NT2/D1 (cell line): ENCODE measurements around a stretch of chr2.

GRCh38 chr2:43071157-43071583 is 155.2 kb downstream of the ZFP36L2 start:
- RRBS, 2 experiments: no CpG with 5 or more reads among the region's 6 CpGs

DNA sequence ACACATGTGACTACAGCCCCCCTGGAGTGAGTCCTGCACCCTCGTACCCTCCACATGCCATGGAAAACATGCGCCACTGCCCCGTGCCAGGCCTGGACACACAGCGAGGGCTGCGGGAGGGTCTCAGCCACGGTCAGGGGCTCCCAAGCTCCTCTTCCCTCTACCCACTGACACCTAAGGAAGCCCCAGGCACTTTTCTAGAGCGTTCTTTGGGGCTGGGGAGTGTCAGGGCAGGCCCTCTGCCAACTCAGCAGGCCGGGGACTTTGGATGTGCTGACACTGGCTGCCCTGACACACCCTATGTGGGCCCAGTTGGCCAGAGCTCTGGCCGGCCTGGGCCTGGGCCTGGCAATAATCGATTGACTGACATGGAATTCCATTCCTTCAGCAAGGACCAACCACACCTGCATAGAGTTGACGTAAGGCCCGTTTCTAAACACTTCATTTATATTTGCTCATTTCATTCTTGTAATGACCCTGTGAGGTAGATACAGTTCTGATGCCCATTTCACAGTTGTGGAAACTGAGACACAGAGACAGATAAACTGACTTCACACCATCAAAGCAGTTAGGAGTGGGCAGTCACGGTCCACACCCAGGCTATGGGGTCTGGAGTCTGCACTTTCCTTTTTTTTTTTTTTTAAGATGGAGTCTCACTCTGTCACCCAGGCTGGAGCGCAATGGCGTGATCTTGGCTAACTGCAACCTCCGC is 70.4 kb downstream of the ZFP36L2 start:
- RRBS, 2 experiments: 67% methylated on average over 1 of the region's 16 CpGs; no CpG with 5 or more reads in 1 of the 2 experiments

DNA sequence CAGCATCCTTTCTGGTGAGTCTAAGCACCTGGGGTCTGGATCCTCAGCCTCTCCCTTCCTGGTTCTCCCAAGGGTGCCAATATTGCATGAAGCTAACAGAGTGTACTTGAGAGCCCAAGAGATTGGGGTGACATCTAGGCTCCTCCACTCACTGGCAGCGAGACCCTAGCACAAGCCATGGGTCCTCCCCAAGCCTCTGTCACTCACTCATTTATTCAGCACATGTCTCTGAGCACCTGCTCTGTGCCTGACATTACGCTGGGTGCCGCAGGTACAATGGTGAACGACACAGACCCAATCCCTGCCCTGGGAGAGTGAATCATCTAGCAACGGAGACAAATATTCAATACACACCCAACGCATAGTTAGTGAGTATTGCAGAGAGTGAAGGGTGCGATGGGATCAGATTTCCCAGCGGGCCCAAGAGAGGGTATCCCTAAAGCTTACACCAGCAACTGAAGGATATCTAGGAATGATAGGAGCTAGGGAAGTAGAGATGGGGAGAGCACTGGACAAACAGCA is 45.6 kb downstream of the ZFP36L2 start:
- RRBS, 2 experiments: no CpG with 5 or more reads among the region's 8 CpGs

DNA sequence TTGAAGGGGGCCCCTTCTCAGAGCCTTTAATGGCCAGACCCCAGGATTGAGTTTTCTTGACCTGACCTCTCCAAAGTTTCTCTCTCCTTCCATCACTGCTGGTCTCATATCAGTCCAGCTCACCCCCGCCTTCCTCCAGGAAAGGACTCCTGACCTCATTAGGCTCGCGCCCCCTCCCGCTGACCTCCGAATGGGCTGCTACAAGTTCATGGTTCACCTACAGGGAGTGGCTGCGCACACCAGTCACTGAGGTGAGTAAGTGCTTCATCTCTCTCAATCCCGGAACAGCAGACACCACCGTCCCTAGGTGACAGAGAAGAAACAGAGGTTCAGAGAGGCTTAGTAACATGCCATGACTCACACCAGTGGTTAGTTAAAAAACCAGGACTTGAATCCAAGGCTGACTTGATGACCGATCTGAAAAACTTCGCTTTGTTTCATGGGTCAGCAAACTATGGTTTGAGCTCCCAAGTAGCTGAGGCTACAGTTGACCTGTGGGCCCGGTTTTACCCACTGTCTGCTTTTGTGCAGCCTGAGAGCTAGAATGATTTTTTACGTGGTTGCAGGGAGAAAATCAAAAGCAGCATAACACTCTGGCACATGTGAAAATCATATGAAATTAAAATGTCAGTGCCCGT is 42.0 kb downstream of the ZFP36L2 start:
- RRBS, 2 experiments: no CpG with 5 or more reads among the region's 13 CpGs

DNA sequence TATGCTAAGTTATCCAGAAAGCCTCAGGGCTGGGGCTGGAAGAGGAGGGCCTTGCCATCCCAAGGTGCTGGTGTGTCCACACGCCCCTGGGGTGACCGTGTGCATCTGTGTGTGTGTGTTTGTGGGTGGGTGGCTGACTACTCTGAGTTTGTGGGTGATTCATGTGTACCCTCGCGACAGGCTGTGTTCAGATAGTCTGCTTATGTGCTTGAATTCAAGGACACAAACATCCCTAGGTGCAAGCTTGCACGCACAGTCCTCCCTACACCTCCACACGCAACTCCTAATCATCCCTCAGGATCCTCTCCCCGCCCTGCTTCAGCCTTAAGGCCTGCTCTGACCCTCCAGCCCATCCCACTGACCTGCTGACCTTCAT is 33.2 kb downstream of the ZFP36L2 start:
- RRBS, 2 experiments: no CpG with 5 or more reads among the region's 7 CpGs

DNA sequence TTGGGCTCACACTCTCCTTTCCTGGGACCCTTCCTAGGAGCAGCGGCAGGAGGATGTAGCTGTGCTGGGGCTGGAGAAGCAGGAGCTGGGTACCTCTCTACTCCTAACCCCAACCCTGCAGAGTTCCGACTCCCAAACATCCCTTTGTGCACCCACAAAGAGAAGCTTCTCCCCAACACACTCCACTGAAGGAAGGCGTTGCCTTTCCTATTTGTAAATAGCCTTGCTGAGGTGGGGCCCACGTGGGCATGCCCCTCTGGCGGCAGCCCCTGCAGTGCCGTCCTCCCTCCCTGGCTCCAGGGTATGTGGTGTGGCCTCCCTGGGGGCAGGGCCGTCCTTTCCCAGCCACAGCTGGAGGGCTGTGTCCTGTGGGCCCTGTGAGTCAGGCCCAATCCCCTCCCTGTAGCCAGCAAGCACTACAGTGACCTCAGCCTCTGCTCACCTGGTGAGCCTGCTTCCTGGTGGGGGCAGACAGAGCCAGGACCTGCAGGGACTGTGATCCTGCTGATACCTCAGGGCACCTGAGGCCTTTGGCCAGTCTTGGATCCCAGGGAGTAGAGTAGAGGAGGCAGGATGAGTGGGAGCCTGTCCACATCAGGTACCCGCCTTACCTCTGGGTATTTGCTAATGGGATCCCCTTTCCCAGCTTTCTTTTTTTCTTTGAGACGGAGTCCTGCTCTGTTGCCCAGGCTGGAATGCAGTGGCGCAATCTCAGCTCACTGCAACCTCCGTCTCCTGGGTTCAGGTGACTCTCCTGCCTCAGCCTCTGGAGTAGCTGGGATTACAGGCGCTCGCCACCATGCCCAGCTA is 26.5 kb downstream of the ZFP36L2 start:
- RRBS, 2 experiments: no CpG with 5 or more reads among the region's 13 CpGs

DNA sequence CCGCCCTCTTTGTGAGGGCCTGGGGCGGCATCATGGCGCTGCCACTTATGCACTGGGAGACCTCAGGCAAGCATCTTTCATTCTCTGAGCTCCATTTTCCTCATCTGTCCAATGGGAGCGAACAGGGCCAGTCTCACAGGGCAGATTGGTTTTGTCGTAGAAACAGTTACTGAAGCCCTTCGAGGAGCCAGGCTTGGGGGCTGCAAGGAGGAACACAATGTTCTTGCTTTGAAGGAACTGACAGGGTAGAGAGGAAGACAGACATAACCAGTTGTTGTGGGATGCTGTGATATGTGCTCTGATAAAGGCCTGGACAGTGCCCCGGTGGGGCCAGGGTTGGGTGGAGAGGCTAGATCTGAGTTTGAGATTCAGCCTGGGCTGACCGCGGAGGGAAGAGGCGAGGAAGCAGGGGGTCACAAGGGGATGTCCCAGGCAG is 14.1 kb downstream of the ZFP36L2 start:
- RRBS, 2 experiments: no CpG with 5 or more reads among the region's 10 CpGs

GRCh38 chr2:43217457-43218162 is 8.8 kb downstream of the ZFP36L2 start:
- RRBS, 2 experiments: 0 to 5% methylated on average over 1 of the region's 10 CpGs

DNA sequence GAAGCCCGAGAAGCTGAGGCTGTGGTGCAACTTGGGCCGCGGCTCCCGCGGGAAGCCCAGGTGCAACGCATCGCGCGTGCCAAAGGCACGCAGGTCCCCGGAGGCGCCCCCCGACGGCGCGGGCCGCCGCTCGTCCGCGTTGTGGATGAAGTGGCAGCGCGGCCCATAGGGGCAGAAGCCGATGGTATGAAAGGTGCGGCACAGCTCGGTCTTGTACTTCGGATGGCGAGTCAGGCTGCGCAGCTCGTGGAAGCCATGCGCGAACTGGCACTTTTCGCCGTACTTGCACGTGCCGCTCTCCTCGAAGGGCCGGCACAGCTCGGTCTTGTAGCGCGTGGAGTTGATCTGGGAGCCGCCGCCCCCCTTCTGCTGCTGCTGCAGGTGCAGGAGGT is 1.4 kb downstream of the ZFP36L2 start:
- RRBS, 2 experiments: 10% methylated on average over 4 of the region's 43 CpGs; no CpG with 5 or more reads in 1 of the 2 experiments

DNA sequence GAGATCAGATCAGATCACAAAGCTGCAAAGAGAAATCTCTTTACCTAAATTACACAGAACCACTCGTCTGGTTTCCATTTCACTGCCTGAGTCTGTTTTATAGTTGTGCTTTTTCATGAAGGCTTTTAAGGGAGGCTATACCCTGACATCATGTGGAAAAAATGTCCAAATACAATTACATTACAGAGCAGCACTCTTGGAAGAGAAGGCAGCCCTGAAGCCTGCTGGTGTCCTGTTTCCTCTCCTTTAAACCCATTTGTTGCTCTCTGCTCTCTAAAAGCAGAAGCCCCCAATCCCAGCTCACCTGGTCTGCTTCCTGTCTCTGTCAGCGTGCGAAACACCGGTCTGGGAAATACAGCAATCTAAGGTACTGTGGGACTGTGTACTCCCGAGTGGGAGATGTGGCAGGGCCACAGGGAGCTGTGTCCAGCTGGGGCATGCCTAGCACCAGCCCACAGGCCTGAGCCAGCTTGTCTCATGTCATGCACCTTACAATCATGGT is 24.9 kb upstream of the ZFP36L2 start:
- RRBS, 2 experiments: no CpG with 5 or more reads among the region's 5 CpGs

DNA sequence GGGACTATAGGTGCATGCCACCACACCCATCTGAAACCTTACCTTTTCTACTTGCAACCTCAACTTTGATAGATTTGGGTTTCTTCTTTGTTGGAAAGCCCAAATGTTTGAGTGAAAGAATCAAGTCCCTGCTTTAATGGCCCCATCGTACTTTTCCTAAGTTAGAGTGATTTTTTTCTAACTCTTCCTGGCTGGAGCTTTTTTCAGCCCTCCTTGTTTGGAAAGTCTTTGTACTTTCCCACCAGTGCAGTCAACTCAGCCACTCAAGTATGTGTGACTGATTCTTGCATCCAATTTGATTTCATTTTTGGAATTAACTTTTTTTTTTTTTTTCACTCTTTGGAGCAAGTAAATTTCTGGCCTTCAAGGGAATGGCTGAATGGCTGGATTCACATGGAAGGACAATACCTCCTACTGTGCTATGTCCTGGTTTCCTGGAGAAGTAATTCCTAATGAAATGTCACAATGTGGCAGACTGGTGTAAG is 75.8 kb upstream of the ZFP36L2 start:
- RRBS, 2 experiments: no CpG with 5 or more reads among the region's 1 CpG

DNA sequence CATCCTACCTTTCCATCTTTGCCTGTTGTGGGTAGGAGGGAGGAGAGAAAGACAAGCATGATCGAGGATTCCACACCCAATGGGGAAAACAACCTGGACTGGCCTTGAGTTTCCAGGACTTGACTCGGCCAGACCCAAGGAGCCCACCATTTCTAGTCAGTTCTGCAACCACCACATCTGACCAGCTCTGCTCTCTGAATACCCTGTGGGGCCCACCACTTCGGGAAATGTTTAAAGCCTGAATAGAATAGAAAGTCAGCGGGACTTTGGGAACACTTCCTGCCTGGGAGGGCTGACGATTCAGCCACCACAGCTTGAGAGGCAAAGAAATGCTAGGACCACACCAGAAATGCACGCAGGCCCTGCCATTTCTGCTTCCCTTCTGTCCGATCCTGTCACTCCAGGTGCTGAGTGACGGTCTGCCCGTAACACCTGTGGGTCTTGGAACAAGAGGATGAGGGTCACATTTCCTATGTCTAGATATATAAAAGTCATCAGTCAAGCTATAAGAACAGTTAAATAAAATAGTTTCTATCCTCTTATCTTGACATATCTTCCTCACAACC is 1.4 kb downstream of the ABCG8 start:
- RRBS, 2 experiments: no CpG with 5 or more reads among the region's 9 CpGs

- RRBS, 2 experiments: no CpG with 5 or more reads among the region's 8 CpGs
These were observed 3.5 kb downstream of the ABCG8 start for GRCh38 chr2:43842252-43842775.

DNA sequence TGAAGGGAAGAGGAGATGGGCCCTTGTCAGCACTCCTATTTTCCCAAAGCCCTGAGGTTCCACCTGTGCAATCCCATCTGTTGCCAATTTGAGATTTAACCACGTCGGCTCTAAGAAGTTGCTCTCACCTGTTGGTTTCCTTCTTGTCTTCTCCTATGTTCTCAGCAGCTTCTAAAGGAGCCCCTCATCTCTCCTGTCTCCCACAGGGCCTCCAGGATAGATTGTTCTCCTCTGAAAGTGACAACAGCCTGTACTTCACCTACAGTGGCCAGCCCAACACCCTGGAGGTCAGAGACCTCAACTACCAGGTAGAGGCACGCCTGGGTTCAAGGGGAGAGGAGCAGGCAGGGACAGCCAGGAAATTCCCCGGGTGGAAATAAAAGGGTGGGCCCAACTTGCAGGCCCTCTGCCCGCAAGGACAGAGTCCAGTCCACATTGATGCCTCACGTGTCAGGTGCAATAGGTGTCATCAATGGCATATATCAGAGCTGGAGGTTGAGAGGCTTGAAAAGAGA is 5.6 kb downstream of the ABCG8 start:
- RRBS, 2 experiments: no CpG with 5 or more reads among the region's 6 CpGs

DNA sequence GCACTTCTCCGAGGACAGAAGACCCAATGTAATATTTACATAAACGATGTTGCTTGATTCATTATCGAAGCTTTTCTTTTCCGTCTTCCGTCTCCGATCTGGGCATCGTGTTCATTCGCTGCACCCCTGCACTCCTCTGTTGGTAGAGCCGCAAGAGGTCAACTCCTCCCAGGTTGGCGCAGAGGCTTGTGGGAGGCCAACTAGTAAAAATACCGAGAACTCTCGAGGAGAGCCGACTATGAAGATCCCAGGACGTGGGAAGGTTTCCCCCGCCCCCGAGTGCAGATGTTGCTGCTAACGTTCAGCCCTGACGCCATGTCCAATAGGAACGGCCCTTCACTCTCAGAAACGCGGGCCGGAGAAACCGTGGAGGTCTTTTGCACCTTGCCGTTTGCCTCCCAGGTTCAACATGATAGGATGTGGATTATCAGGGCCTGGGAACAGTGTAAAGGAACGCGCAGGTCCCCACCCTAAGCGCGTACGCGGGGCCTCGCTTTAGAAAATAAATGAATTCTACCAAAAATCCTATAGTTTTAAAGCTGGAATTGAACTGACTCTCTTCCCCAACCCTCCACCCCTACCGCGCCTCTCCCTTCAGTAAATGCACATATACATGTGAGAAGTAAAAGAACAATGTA is 431 bp upstream of the LRPPRC start:
- RRBS, 2 experiments: no CpG with 5 or more reads among the region's 33 CpGs

DNA sequence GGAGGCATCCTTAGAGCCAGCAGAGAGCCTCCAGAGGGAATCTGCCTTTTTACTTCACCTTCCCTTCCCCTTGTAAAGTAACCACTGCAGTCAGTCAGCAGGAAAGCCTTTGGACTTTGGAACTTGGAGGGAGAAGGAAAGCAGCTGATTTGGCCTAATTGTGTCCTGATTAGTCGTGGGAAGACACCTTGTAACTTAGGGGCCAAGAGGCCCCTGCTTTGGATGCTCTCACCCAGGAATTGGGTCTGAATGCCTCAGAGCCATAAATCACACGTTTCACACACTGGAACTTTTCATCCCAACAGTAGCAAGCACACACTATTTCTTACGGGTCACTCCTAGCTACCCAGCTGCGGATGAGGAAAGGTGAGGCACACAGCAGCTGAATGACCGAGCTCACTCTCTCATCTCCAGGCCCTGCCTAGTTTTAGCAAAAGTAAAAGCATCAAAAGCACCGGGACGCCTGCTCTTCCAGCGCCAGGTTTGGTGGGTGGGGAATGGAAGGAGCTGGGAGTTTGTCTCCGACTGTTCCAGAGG is 80.9 kb upstream of the PPM1B start:
- RRBS, 2 experiments: no CpG with 5 or more reads among the region's 9 CpGs

DNA sequence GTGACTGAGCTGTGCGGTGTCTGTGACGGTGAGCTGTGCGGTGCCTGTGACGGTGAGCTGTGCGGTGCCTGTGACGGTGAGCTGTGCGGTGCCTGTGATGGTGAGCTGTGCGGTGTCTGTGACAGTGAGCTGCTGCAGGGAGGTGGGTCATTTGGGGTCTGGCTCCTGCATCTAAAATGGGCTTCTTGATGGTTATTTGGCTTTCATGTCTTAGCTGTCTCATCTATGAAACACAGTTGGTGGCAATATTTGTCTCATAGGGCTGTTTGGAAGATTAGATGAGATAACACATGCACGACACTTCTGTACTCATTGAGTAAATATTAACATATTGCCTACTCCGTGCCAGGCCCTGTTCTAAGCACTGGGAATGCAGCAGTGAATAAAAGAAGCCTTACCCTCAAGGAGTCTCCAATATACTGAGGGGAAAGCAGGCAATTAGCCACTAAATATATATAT is 11.5 kb downstream of the SLC3A1 start:
- RRBS, 2 experiments: no CpG with 5 or more reads among the region's 10 CpGs

- RRBS, 2 experiments: no CpG with 5 or more reads among the region's 13 CpGs
These were observed 6.7 kb downstream of the PREPL start for GRCh38 chr2:44354538-44355060.

- RRBS, 2 experiments: no CpG with 5 or more reads among the region's 2 CpGs
These were observed 81.7 kb downstream of the CAMKMT start for GRCh38 chr2:44443445-44443890.